Airway epithelial cell (primary cell): ENCODE data around the gene PGP.

GRCh38 chr16:1781495-1782269 lies 689 bp downstream of the SPSB3 start:
- RAMPAGE, long total RNA = no peak

GRCh38 chr16:1904567-1905106 lies 13.6 kb downstream of the HS3ST6 start:
- RAMPAGE, long total RNA = no peak

DNA sequence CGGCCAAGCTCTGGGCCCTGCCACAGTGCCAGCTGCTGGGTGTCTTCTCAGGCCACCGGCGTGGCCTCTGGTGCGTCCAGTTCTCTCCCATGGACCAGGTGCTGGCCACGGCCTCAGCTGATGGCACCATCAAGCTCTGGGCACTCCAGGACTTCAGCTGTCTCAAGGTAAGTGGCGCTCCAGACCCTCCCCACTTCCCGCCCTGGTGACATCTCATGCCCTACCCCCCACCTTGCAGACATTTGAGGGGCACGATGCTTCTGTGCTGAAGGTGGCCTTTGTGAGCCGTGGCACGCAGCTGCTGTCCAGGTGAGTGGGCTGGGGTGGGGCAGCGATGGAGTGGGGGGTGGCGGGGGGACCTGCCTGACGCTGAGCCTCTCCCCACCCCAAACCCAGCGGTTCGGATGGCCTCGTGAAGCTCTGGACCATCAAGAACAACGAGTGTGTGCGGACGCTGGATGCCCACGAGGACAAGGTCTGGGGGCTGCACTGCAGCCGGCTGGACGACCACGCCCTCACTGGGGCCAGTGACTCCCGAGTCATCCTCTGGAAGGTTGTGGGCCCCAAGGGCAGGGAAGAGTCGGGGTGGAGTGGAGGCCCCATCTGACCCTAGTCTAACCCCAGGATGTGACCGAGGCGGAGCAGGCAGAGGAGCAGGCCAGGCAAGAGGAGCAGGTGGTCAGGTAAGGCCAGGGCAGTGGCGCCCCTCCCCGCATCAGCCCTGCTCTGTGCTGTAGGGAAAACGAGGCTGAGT lies 4.0 kb downstream of the NOXO1 start:
- RAMPAGE, long total RNA = no peak

GRCh38 chr16:1979669-1980552 lies 1.4 kb downstream of the NOXO1 start:
- RAMPAGE, long total RNA = no peak

DNA sequence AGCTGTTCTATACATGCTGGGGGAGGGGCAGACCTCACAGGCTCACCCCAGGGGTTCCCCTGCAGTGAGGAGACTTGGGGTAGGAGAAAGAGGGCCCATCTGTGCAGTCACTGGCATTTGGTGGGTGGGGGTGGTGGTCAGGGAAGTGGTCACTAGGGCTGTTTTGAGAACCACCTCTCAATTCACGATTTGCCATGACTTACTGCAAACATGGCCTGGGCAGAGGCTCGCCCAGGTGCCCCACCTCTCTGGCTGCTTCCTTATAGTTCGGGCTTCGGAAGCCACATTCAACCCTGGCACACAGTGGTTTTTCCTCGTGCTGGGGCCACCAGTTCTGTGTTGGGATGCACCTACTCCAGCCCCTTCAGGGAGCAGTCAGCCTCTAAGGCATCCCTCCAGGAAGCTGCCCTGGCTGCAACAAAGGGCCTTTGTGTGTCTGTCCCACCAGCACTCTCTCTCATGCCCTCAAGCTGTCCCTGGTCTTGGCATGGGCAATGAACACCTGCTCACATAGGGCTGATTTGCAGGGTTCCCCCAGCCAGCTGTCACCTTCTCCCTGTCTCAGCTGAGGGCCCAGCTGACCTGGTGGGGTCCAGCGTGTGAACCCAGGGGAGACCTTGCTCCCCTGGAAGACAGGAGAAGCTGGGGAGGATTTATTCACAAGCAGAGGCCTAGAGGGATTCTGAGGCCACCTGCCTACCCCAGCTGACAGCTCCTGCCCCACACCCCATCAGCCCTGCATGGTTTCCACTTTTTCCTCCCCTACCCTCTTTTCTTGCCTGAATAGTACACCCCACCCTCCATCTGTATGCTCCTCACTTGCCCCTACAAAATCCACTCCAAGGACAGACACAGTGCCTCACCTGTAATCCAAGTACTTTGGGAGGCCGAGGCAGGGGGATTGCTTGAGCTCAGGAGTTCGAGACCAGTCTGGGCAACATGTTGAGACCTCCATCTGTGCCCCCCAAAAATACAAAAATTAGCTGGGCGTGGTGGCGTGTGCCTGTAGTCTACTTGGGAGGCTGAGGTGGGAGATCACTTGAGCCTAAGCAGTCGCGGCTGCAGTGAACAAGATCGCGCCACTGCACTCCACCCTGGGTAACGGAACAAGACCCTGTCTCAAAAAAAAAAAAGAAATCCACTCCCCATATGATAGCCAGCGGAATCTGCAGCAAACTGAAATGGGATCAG lies 923 bp upstream of the NOXO1 start:
- RAMPAGE, long total RNA = no peak

DNA sequence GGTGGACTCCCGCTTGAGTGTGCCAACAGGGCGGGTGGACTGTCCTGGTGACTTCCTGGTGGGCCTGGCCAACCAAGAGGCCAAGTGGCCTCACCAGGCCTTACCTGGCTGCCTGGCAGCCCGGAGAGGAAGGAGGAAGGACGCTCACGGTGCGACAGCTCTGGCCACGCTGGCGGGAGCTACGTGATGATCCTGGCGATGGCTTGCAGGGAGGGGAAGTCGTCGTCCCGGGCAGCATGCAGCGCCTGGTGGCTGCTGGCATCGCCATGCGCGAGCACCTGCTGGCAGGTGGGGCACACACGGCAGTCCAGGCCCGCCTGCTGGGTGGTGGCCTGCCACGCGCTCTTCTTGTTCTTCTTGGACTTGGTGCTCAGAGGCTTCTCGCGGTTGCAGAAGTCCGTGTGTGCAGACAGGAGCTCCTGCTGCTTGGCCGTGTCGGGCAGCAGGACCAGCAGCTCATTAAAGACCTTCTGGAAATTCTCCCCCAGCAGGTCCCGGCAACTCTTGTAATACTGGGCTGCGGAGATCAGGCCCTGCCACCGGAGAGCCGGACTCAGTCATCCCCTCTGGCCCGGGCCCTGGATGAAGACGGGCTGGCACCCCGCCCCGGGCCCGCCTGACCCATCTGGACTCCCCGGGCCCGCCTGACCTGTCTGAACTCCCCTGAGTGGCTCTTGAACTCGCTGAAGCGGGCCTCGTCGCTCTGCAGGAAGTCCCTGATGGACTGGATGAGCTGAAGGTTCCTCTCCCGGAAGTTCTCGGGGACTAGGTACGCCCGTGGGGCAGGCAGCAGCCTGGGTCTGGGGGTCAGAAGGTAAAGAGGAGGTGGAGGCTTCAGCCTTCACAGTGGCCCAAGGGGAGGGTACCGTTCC lies 8.5 kb downstream of the SYNGR3 start:
- RAMPAGE, long total RNA = no peak

DNA sequence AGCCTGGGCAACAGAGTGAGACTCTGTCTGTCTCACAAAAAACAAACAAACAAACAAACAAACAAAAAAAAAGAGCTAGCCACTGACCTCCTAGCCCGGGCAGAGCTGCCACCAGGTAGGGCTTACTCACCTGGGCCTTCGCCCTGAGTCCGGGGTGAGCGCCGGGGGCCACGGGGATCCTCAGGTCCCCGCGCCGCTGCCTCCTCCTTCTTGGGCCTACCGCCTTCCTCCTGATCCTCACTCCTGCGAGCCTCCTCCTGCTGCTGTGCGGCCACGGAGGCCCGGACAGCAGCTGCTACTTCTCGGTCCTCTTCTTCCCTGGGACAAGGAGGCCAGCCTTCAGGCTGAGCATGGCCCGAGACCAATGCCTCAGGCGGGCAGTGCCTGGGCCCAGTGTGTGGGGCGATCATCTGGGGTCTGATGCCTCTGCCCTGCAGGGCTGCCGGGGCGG lies 11.1 kb downstream of the SYNGR3 start:
- RAMPAGE, long total RNA = no peak

GRCh38 chr16:2004615-2005479 lies 14.7 kb upstream of the NPW start:
- RAMPAGE, long total RNA = no peak

- RAMPAGE, long total RNA = no peak
Observed at GRCh38 chr16:2121455-2121769, 14.3 kb downstream of the PKD1 start.

DNA sequence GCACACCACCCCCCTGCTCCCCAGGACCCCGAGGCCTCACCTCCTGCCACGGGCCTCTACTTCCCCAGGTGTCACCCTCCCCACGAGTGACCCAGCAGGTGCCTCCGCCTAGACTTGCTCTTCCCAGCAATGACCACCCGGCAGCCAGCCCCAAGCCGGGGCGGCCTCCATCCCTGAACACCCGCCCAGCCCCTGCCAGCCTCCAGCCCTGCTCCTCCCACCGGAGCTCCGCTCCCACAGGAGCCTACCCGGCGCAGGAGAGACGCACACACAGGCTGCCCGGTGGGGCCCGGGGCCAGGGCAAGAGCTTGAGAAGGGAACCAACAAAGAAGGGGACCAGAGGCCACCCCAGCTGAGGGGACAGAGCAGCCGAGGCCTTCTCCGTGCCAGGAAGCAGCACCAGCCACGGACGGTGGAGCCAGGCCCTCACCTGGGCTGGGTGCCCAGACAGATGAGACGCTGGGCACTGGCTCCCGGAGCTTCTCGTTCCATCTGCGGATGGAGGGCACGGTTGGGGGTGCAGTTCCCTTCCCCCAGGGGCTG lies 13.9 kb downstream of the PKD1 start:
- RAMPAGE, long total RNA = no peak

- RAMPAGE, long total RNA = no peak
Observed at GRCh38 chr16:2133773-2134121, 2.0 kb downstream of the PKD1 start.

- RAMPAGE, long total RNA = no peak
Observed at GRCh38 chr16:2149408-2150023, 1.1 kb downstream of the RAB26 start.

GRCh38 chr16:2214515-2214918 lies at the start of gene PGP:
Gene PGP (minus strand): TSS chr16:2214840.
- RAMPAGE, long total RNA = no peak

DNA sequence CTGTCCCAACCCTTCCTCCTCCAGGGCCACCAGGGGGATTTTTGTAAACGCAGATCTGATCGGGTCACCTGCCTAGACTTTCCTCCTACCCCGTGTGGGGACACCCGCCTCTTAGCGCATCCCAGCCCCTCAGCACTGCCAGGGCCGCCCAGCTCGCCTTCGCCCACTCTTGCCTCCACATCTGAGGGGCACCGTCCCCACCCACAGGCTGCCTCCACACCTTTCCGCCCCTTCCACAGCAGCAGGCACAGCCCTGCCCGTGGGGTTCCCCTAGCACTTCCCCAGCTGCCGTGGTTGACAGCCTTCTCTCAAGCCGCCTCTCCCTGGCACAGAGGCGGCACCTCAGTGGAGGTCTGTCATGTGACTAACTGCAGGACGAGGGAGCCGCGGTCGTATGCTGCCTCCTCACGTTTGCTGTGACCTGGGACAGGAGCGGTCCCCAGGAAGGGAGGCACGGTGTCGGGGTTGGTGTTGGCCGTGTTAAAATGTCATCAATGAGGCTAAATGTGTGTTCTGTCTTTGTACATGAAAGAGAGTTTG lies 12.1 kb downstream of the TBC1D24 start:
- RAMPAGE, long total RNA = no peak

DNA sequence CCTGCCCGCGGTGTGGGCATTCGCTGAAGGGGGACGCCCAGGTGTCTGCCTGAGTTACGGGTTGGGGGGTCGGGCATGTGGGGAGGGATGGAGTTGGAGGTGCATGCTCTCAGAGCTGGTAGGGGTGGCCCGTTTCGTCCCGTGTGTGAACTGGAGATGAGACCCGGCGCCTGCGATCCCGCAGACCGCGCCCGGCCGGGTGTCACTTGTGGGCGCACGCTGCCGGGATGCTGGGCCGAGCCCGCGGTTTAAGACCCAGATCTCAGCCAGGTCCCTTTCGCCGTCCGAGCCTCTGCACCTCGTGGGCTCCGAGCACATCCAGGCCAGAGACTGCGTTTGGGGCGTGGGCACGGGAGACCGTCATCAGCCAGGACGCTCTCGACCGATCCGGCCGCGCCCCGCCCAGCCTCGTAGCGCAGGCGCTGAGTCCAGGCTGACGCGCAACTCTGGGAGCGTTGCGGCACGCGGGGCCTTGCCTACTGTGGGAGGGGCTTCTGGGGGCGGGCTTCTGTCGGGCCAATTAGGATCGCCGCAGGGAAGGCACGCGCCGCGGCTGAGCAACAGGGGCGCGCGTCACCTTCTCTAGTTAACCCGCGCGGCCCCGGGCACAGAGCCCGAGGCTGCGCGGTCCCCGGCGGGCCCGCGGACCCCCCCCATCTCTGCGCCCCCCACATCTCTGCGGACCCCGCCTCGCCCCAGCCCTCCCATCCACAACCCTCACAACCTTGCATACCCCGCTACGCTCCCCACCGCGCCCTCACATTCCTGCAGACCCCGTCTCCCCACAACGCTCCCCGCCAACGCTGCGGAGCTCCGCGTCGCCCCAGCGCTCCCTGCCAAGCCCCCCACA lies 613 bp upstream of the CEMP1 start:
- RAMPAGE, long total RNA = no peak

DNA sequence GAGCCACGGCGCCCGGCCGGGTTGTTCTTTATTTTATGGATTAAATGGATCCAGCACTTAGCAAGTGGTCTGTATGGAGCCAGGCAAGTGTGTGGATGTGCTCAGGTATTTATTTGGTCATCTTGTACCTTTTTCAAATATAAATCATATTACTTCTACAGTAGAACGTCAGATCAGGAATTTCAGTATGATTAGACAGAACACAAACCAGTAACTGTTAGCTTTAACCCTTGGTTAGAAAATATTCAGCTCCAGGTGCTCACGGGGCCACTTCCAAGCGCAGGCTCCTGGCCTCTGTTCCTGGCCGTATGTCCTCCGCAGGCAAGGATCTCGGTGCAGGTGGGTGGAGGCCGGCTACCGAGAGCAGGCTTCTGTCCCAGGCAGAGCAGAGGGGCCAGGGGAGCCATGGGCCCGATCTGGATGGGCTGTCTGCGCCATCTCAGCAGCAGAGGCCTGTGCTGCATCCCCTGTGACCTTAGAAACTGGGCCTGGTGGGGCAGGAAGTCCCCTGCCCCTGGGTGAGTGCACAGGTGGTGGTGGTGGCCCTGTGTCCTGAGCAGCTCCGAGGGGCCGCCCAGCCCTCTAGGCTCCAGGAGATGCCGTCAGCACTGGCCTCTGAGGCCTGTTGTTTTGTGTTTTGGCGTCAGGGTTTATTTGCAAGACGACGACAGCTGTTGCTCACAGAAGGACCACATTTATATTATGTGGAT lies 58.8 kb downstream of the PDPK1 start:
- RAMPAGE, long total RNA = no peak

GRCh38 chr16:2672927-2674084 lies 9.0 kb upstream of the KCTD5 start:
- RAMPAGE, long total RNA = start-site peak on the minus strand at chr16:2673406-2673421, 21 and 14 reads in 2 replicates

- RAMPAGE, long total RNA = no peak
Observed at GRCh38 chr16:2686984-2687917, 4.9 kb downstream of the KCTD5 start.

DNA sequence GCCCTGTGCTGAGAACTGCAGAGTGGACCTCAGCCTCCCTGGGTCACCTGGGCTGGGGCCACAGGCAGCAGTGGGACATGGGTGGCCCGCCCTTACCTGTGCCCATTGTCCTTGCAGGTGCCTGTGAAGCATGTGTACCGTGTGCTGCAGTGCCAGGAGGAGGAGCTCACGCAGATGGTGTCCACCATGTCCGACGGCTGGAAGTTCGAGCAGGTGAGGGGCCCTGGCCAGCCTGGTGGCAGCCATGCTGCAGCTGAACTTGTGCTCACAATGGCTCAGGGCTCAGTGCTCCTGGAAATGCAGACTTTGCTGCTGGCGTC lies 17.3 kb downstream of the KCTD5 start:
- RAMPAGE, long total RNA = no peak

DNA sequence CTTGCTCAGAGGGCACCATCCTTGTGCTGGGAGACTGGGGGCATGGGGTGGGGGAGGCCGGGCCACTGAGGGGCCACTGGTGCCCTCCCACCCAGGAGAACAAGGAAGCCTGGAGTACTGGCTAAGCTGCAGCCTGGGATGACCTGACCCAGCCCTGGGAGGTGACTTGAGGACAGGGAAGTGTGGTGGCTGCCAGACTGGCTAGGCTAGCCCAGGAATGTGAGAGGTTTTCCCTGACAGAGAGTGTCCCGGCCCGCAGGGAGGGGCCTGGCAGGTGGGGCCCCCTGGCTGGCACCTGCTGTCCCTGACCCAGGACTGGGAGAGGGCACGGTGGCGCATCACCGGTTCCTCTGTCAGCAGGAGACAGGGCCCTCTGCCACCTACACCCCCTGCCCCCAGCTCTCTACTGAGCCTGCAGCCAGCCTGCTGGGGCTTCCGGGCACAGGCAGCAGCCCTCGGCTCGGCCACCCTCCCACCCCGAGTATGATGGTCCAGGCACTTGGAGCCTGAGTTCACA lies 737 bp downstream of the PRSS27 start:
- RAMPAGE, long total RNA = no peak